GM19239 (cell line): ENCODE results near the gene FGF19.

DNA sequence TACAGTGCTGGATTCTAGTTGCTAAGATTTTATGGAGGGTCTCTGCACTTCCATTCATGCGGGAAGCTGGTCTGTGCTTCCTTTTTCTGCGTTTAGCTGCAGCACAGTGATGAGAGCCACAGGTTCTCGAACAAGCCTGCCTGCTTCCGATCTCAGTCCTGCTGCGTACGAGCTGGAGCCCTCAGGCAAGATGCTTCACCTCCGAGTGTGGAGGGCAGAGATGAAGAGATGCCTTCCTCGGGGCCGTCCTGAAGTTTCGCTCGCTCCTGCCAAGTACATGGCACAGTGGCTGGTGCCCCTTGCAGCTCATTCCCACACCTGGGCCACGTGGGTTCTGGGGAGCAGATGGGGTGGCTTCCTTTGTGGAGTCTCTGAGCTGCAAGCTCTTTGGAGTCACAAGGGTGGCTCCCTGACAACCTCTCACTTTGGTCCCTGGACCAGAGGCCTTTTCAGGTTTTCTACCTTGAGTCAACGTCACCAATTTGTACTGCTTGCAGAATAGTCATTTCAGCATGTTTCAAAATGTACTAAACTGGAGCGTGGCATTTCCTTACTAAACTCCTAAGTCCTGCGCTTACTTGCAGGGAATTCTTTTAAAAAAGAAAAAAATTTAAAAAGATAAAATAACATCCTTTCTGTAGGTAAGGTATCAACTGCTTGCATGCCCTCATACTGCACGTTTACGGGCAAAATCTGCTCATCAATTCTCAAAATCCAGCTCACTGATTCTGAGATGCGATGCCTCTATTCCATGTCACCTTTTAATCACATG is 19.6 kb upstream of the TESMIN start:
- RRBS, result no CpG with 5 or more reads among the region's 18 CpGs

DNA sequence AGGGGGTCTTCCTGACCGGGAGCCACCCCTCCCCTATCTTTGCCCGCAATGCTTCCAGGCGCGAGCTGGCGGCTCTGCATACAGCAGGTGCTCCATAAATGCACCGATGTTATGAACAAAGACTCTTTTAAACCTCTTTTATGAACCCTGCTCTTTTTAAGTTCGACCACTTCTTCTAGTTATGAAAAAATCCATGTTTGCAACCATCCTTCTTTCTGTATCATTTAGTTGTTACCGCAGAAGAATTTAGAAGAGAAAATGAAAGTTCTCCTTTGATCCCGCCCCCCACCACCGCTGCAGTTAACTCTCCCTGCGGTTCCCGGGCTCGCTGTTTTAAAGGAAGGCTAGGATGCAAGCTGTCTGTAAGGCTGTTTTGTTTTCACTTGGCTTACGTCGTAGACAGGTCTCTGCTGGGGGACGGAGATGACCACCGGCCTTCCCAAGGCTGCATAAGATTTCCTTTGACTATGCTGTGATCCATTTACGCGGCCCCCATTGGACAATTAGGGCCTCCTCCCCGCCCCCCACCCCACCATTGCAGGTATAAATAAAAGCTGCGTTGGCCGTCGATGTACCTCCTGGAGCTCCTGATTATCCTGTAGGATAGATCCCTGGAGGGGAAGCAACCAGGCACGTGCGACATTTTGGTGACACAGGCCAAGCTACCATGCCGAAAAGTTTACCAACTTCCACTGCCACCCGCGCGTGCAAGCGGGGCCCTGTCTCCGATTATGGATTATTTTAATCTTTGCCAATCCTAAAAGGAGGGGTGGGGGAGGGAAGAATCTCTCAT is 1.3 kb upstream of the CPT1A start:
- RRBS, result 6% methylated on average over 2 of the region's 31 CpGs

- RRBS, result no CpG with 5 or more reads among the region's 14 CpGs
These were observed 11.0 kb downstream of the IGHMBP2 start for GRCh38 chr11:68914771-68915106.

- RRBS, result no CpG with 5 or more reads among the region's 11 CpGs
These were observed 35.0 kb downstream of the MRGPRD start for GRCh38 chr11:68945748-68946179.

DNA sequence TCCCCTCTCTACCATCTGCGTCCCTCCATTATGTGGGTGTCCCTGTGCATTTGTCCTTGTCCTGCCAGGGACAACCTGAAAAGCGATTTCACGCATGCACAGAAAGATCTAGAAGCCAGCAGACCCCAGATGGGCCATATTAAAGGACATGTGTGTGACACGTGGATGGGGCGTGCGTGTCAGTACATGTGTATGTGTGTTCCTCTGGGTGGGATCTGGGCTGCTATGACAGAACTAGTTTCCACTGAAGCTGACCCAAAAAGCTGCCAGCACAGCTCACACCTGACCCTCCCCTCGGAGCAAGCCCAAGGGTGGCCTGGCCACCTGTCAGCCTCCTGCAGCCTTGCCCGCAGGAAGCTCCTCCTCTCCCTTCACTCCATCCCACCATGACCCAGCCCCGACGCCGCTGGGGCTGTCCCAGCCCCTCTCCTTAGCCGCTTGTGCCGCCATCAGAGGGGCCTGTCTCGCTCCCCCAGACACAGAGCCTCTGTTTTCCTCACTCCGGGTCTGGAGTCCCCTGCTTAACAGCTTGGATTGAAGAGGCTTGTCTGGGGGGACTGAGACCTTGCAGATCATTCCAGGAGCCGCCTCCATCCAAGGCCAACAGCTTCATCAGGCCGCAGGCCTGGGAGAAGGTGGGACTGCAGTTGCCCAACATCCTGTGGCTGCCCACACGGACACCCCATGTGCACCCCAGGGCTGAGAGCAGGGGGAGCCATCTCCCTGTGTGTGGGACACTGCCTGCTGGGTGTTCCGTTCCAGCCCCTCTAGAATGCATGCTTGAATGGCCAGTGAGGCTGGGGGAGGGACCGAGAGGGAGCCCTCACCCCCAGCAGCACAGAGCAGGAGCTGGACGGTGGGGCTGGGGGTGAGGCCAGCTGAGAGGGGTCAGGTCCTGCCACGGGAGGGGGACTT is 875 bp downstream of the MRGPRF start:
- RRBS, result no CpG with 5 or more reads among the region's 22 CpGs

DNA sequence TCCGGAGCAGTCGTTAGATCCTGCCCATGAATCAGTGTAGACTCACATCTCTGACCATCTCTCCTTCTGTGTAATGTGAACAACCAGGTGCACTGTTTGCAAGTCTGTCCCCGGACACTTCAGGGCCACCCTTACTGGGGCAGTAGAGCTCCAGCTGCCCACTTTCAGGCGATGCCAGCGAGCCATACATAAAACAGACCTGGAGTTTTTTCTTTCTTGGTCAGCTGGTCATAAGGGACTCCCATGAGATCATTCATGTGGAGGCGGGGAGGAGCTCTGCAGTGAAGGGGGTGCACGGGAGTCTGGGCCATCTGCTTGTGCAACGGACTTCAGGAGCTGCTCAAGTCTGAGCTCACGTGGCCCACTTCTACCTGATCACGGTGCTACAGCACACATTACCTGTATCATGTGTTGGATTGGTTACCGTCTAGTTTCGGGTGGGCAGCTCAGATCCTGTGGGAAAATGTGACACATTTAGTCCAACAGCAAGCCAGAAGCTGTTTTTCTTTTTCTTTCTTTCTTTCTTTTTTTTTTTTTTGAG is 9.2 kb upstream of the MRGPRF start:
- RRBS, result 83% methylated on average over 3 of the region's 12 CpGs

DNA sequence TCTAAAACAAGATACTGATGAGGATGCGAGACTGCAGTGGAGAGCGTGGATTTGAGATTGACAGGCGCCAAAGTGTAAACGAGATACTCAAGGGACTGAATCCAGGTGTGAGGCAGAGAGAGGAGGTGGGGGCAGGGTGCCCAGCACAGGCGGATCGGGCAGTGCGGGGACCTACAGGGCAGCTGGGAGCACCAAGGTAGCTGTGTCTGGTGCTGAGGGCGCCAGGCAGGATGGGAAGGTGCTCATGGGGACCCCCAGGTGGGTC is 12.6 kb downstream of the TPCN2 start:
- RRBS, result no CpG with 5 or more reads among the region's 8 CpGs

DNA sequence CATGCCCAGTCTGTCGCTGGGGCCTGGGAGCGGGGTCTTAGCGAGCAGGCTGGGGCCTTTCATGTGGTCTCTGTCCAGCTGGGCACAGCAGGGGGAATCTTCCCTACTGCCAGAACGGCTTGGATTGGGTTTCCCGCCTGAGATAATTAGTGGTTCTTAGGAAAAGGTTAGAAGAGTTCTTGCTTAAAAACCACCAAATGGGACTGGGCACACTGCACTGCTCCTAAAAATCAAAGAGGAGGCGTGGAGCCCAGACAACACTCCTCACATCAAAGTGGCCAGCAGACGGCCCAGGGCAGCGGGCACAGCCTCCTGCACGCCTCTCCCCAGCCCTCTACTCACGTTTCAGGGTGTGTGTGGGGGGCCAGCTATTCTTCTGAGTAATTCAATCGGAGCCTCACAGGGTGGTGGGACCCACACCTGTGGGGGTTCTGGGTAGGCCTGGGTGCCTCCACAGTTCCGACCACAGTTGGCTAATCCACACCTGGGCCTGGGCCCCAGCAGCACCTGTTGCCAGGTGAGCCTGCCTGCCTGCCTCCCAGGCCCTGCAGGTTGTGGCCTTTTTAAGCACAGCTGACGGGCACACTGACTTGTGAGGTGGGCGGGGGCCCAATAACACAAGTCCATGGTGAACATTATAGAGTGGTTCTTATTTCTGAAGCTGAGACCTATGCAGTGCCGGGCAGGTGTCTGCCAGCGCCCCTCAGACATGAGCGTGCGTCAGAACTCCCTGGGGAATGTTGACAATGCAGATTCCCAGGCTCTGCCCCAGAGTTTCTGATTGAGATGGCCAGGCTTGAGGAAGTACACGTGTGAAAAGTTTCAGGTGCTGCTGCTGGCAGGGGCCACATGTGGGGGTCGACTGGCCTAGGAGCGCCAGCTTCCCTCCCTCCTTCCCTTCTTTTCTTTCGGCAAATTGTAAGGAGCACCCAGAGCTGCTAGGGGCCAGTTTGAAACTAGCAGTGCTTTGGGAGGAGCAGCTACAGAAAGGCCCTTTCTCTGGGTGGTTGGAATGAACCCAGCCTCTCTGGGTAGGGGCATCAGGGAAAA is 46.0 kb downstream of the TPCN2 start:
- RRBS, result no CpG with 5 or more reads among the region's 22 CpGs

DNA sequence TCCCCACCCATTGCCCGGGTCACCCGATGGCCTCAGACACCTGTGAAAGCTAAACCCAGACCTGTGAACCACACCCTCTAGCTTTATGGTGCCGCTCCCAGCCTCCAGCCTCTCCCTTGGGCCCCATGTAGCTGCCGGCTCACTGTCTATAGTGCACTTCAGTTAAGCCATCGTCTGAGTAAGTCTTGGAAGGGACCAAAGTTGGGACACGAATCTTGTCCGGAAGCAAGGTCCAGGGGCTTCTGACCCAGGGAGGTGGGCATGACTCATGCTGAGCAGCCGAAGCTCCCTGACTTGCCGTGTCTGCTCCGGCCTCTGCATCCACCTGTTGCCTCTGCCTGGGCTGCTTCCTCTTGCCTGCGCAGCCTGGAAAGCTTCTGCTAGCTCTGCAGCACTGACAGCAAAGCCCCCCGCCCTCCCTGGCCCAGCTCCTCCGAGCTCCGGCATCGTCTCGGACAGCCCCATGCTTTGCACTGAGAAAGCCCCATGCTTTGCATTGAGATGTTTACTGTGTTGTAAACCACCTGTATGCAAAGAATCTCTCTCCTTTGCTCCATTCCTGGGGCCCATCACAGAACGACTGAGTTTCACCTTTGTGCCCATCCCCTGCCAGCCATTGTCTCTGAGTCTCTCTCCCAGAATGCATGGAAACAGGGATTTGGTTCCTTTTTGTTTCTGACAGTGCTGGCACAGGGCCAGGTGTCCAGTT is 5.5 kb upstream of the MYEOV start:
- RRBS, result 84% methylated on average over 6 of the region's 17 CpGs

- RRBS, result no CpG with 5 or more reads among the region's 4 CpGs
These were observed 3.0 kb upstream of the MYEOV start for GRCh38 chr11:69290777-69291489.

GRCh38 chr11:69419372-69420035 is 125.5 kb downstream of the MYEOV start:
- RRBS, result no CpG with 5 or more reads among the region's 20 CpGs

- RRBS, result no CpG with 5 or more reads among the region's 5 CpGs
These were observed 125.8 kb upstream of the CCND1 start for GRCh38 chr11:69515194-69515617.

GRCh38 chr11:69638052-69638796 is 2.7 kb upstream of the CCND1 start:
- RRBS, result no CpG with 5 or more reads among the region's 64 CpGs

DNA sequence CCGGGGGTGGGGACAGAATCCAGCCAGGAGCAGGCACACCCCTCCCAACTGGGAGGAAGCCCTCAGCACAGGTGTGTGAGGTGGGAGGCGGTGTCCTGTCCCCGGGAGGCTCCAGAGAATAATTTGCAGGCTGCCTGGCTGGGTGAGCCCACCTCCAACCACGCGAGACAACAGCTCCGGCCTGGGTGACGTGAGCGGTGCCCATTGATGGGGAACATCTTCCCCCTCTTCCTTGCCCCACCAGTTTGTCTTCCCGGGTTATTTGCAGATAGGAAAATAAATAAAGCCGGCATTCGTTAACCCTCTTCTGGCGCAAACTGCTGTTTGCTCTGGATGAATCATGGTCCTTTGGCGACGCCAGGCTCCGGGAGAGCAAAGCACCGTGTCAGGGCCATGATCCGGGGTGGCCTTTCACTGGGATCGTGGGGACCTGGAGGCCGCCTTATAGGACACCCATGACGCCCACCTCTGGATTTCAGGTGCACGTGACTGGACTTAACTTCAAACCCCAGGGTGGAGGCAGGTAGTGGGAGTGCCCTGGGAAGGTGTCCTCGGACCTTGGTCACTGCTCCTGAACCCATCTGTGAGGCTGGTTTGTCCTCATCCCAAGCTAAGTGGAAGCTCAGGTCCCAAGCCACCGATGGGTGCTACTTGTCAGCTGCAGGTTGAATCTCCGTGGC is 13.9 kb downstream of the CCND1 start:
- RRBS, result 82% methylated on average over 12 of the region's 24 CpGs

DNA sequence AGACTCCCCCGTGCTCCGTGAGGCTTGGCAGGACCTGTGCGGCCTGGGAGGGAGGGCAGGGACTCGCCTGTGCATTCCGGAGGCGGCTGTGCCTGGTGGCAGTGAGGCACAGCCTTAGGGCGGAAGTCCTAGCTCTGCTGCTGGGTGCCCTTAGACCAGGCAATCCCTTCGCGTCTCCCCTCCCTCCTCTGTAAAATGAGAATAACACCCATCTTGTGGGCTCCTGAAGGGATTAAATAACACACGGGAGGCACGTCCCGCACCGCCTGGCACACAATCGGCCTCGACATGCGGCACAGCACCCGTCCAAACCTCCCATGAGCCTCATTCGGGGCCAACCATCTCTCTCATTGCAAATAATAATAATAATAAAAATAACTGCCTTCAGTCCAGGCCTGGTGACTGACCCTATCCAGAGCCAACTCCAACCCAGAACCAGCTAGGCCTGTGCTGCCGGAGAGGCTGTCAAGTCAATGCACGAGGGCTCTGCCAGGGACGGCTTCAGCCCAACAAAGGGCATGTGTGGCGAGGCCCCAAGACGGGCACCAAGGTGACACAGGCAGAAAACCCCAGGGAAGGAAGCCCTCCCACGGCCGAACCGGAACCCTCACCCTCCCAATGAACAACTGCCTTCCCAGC is 8.2 kb downstream of the LTO1 start:
- RRBS, result no CpG with 5 or more reads among the region's 26 CpGs

DNA sequence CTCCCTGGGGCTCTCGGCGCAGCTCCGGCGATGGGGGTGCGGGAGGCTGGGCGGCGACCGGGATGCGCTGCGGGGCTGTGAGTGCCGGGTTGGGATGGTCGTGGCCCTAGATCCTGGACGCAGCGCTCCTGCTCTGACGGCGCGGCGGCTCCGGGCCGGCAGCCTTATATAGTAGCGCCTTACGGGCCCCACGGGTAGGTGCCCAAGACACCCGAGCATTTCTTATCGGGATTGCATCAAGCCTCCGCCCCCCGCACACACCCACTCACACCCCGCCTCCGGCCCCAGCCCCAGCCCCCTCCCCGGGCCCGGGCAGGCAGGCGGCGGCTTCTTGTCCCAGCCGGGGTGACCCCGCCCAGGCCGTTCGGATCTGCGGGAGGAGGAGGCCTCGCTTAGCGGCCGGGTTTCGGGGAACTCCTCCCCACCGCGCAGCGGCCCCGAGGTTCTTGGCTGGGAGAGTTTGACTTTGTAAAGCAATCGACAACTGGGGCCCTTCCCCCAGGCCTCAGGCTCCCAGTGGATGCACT is at the start of gene FGF19:
Gene FGF19 (minus strand): TSS at position 141 of the 527 bp plus-strand sequence.
- RRBS, result 4% methylated on average over 20 of the region's 47 CpGs

DNA sequence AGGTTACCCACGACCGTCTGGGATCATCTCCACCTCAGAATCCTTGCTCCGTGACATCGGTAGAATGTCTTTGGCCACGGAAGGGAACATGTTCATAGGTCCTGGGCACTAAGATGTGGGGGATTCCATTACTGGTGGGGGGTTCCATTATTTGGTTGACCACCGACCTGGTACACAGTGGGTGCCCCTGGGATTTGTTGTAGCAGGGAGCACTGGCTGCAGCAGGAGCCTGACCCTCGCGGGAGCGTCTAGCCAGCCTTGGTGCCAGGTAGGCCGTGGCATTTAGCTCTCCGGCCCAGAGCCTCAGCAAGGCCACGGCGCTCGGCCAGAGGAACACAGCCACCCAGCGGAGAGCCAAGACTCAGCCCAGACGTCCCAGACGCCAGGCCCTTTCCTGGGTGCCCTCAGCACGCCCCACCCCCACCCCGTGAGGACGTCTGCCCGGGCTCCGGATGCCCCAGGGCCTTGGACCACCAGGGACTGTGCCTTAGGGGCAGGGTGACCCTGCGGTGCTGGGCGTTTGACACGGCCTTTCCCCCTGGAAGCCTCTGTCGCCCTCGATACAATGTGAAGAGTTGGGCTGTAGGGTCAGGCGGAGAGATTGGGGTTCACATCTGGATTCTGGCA is 99.0 kb upstream of the FGF3 start:
- RRBS, result no CpG with 5 or more reads among the region's 28 CpGs

GRCh38 chr11:69921520-69921856 is 102.3 kb upstream of the FGF3 start:
- RRBS, result no CpG with 5 or more reads among the region's 11 CpGs

- RRBS, result no CpG with 5 or more reads among the region's 35 CpGs
These were observed 120.6 kb upstream of the FGF3 start for GRCh38 chr11:69939503-69940557.

DNA sequence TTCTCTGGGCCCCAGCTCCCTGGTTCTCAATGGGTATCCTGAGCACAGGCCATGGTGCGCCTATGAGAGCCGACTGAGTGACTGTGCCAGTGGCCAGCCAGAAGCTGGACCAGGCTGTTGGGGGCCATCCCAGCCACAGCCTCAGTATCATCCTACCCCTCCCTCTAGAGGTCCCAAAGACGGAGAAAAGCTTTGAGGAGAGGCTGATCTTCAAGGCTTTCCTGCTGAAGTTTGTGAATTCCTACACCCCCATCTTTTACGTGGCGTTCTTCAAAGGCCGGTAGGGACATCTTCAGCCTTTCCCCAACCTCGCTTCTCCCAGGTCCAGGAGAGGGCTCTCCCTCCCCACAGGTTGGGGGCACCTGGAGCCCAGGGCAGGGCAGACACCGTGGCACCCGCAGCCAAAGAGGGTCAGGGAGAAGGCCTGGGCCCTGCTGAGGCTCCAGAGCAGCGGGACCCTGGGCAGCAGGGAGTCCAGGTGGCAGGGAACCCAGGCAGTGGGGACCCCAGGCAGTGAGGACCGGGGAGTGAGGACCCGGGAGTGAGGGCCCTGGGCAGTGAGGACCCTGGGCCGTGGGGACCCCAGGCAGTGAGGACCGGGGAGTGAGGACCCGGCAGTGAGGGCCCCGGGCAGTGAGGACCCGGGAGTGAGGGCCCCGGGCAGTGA is 41.5 kb upstream of the FADD start:
- RRBS, result 48% methylated on average over 4 of the region's 18 CpGs